ENCODE results near the genes OR6S1 and HNRNPC.

- RRBS: no CpG with 5 or more reads among the region's 10 CpGs
Observed at GRCh38 chr14:20413724-20414100, 411 bp upstream of the TEP1 start.

GRCh38 chr14:20415699-20416154 lies 2.4 kb upstream of the TEP1 start:
- RRBS: no CpG with 5 or more reads among the region's 4 CpGs

DNA sequence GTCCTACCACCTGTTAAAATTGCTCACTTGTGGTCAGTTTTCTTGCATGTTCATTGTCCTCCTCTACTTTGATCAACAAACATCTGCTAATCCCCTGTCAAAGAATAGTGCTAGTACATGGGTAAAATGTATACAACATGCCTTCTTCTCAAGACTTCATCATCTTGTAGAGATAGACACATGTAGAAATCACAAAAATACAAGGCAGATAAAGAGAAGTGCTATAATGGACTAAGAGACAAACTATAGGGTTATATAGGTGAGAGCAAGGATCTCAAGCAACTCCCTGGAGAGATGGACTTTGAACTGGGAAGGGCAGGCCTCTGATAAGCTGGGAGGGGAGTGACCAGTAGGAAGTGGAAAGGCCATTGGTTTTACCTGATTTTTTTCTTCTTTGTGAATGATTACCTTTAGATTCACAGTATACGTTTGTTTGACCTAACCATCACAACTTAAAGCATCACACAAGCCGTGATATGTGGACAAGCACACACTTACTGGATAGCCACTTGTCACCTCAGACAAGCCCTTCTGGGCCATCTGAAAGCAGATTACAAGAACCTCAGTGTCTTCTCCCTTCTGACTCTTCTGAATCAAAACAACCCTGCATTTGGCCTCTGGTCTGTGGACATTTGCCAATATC lies 5.2 kb upstream of the TEP1 start:
- RRBS: no CpG with 5 or more reads among the region's 2 CpGs

DNA sequence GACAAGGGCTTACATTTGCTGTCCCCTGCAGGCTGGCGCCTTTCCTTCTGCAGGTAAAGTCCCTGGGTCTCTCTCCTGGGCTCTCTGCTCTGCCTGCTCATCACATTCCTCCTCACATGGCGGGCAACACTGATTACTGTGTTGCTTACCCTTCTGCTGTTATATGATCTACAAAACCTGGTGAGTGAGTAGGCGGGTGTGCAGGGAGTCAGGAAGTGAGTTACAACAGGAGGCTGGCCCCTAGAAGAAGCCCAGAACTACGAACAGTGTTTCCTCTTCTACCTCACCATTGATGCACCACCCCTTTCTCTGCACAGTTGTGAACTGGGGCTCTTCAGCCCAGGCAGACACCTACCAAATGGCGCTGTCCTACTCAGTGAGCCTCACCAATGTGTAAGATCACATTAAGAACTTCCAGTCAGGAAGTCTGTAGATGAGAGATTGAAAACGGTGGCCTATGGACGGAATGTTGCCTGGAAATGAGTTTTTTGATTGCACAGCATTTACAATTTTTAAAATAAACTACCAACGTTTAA lies 5.0 kb upstream of the KLHL33 start:
- RRBS: no CpG with 5 or more reads among the region's 8 CpGs

GRCh38 chr14:20448490-20449293 lies 5.9 kb downstream of the OSGEP start:
- RRBS: no CpG with 5 or more reads among the region's 16 CpGs

GRCh38 chr14:20610052-20610377 lies 18.8 kb upstream of the RNASE12 start:
- RRBS: no CpG with 5 or more reads among the region's 16 CpGs

DNA sequence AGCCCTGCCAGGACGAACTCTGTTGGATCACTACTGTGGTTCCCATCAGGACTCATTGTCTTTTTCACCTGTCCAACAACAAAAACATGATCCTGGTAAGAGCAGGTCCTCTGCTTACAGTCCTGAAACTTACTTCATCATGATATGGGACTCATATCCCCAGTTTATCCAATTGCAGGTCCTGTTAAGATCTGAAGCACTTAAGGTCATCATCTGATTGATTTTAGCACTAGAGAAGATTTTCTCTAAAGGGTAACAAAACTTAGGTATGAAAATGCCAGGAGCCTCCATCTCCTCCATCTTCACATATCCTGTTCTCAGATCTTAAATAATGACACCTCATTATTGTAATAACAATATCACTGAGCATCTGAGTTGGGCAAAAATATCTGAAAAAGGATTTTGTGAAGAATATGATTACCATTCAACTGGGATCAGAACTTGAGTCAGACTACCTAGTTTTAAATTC lies at the start of gene OR6S1:
TSS of gene OR6S1 (minus strand) at position 56 of the 469 bp plus-strand sequence.
- RRBS: no CpG with 5 or more reads among the region's 1 CpG

GRCh38 chr14:21056573-21056907 lies 1.1 kb upstream of the RNASE8 start:
- RRBS: no CpG with 5 or more reads among the region's 3 CpGs

GRCh38 chr14:21077969-21078495 lies 7.9 kb downstream of the ARHGEF40 start:
- RRBS: no CpG with 5 or more reads among the region's 8 CpGs

GRCh38 chr14:21091604-21092255 lies 6.7 kb downstream of the ZNF219 start:
- RRBS: 85% methylated on average over 20 of the region's 46 CpGs

DNA sequence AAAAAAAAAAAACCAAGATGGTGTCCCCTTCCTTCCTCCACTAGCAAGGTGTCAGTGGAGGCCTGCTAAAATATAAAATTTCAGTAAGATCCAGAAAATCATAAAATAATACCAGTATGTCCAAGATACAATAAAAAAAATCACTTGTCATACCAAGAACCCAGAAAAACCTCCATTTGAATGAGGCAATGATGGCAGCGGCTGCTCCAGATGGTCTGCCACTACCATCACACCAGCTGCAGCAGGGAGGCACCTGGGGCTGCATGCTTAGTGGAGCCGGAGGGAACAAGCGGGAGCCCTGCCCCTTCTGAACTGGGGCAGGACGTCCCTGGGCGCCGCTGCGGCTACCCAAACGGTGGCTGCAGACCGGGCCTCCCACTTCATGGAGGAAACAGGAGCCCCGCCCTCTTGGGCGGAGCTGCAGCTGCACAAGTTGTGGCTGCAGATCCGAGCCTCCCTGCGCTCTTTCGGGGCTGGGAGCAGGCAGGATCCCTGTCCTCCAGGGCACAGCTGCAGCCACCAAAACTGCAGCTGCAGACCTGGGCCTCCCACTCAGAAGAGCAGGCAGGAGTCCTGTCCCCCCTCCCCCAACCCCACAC lies 36.0 kb upstream of the OR5AU1 start:
- RRBS: 3% methylated on average over 7 of the region's 14 CpGs

- RRBS: no CpG with 5 or more reads among the region's 26 CpGs
Observed at GRCh38 chr14:21269181-21269621, at the start of gene HNRNPC. Gene HNRNPC, minus strand, starts transcription at chr14:21269442.

GRCh38 chr14:21320882-21321310 lies 41.0 kb downstream of the RPGRIP1 start:
- RRBS: no CpG with 5 or more reads among the region's 3 CpGs

DNA sequence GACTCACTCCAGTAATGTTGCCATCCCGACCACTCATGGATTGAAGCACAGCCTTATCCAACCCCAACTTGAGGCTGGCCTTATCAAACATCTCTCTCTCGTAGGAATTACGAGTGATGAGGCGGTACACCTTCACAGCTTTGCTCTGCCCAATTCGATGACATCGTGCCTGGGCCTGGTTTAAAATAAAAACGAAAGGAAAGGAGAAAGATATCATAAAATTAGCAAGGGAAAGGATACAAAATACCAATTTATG lies 18.4 kb upstream of the SUPT16H start:
- RRBS: no CpG with 5 or more reads among the region's 7 CpGs

- RRBS: no CpG with 5 or more reads among the region's 11 CpGs
Observed at GRCh38 chr14:21406706-21407262, 23.0 kb upstream of the SUPT16H start.

- RRBS: no CpG with 5 or more reads among the region's 8 CpGs
Observed at GRCh38 chr14:21430727-21431789, 24.9 kb downstream of the CHD8 start.

GRCh38 chr14:21714379-21714744 lies 40.7 kb upstream of the OR4E1 start:
- RRBS: no CpG with 5 or more reads among the region's 3 CpGs

DNA sequence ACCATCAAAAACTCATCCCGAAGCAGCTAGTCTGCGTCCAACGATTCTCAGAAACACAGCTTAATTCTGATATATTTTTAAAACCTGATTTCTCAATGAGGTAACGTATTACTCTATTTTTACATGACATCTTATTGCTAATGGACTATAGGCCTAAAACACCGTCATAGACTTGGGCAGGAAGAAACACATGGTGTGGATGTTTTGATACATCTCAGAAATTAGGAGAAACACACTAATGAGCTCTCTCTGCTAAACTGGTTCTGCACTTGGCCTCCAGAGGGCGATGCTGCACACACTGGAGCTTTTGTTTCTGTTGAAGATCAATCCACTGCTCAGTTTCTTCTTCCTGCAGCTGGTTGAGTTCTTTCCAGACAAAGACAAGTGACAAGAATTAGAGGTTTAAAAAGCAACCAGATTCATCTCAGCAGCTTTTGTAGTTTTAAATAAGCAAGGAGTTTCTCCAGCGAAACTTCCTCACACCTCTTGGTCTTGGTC lies 178.4 kb upstream of the OR4E1 start:
- RRBS: no CpG with 5 or more reads among the region's 7 CpGs

DNA sequence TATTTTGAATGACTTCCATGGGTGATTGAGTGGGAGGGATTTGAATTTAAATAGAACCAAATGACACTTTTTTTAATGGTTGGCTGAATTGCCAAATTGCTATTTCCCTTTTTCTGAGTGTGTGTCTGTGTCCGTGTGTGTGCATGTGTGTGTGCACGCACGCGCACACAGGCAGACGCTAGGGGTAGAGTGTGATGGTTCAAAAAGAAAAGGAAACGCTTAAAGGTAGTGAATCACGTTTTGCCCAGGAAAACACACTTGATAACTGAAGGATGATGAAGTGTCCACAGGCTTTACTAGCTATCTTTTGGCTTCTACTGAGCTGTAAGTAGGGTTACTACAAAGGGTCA lies 362.6 kb downstream of the DAD1 start:
- RRBS: no CpG with 5 or more reads among the region's 7 CpGs

All from UCH-1 (cell line).